H9 (cell line): Measurements from ENCODE around the gene RPL6.

- PRO-cap, result no peak
These were observed 36.5 kb downstream of the PPTC7 start for GRCh38 chr12:110546594-110547008.

GRCh38 chr12:110860832-110861507, 14.2 kb downstream of the CCDC63 start:
- PRO-cap, result bidirectional peak, plus-strand start at chr12:110861219, minus-strand start at chr12:110861055

GRCh38 chr12:111166480-111166950, 132.6 kb downstream of the CUX2 start:
- PRO-cap, result no peak

- PRO-cap, result no peak
These were observed 19.1 kb downstream of the SH2B3 start for GRCh38 chr12:111424682-111425274.

DNA sequence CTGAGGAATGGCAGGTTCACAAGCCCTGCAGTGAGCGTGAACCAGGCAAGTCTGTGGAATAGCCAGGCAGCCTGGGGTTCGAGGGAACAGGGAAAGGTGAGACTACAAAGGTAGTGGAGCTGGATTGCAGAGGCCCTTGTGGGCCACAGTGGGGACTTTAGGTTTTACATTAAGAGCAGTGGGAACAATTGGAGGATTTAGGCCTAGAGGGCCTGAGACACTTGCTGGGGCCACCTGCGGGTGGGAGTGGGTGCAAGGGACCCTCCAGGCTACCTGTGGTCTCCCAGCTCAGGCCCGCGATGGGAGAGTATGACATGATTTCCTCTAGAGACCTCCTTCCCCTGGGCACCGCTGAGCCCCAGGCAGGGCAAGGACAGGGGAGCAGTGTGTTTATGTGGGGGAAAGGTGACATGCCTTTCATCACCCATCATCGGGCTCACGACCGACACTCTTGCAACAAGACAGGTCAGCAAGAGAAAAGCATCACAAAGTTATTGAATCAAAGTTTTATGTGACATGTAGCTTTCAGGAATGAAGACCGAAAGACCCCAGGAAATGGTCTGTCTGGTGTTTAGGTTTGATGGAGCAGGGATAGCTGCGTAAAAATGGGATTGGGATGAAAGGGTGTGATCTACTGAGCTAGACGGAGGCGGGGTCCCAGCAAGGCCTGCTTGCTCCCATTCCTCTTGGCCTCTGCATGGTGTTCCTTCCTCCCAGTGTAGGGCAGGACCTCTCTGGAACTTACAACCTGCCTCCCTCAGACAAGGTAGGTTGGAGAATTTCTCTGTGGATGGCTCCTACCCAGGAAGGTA, 19.9 kb downstream of the SH2B3 start:
- PRO-cap, result no peak

- PRO-cap, result no peak
These were observed 21.8 kb downstream of the SH2B3 start for GRCh38 chr12:111427306-111428075.

GRCh38 chr12:111445830-111446635, 40.3 kb downstream of the SH2B3 start:
- PRO-cap, result no peak

DNA sequence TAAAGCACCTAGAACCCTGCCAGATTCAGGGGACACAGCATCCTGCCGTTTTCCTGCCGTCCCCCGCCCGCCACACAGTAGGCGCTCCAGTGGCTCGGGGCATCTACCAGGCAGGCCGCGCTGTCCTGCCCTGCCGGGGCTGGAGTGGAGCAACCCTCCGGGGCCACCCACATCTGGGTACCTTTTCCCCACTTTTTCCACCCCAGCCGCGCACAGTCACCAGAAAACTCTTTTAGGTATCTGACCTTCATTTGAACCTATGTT, 747 bp upstream of the ATXN2 start:
- PRO-cap, result no peak

- PRO-cap, result no peak
These were observed 20.8 kb downstream of the BRAP start for GRCh38 chr12:111664735-111665615.

GRCh38 chr12:111767043-111767743, 460 bp downstream of the ALDH2 start:
- PRO-cap, result bidirectional peak, plus-strand start at chr12:111767572, minus-strand start at chr12:111767508; unidirectional peak, minus-strand start at chr12:111767619

- PRO-cap, result no peak
These were observed 37.8 kb downstream of the TRAFD1 start for GRCh38 chr12:112162874-112163809.

GRCh38 chr12:112380883-112381544, 1.2 kb downstream of the HECTD4 start:
- PRO-cap, result no peak

DNA sequence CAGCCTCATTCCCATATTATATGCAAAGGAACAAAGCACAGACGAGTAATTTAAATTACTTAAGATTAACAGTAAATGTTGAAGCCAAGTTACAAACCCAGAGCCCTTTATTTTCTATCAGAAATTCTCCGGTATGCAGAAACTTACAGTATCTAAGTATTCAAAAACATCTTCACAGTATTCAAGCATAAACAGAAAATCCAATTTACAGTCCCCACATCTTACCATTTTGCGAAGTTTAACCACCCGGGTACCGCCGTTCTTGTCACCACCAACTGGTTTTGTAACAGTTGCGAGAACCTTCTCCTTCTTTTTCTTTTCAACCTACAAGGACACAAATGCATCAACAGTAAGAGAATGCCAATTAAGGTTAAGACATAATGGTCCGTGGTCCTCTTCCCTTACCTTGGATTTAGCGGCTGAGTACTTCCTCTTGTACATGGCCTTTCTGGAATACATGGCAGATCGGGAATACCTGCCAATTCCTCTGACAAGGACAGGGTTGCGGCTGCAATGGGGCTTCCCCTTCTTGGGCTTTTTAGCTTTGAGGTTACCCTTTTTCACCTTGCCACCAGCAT, 1.3 kb downstream of the RPL6 start:
- PRO-cap, result no peak

- PRO-cap, result bidirectional peak, plus-strand start at chr12:112408806, minus-strand start at chr12:112408664
These were observed 938 bp downstream of the RPL6 start for GRCh38 chr12:112408593-112408741.

- PRO-cap, result bidirectional peak, plus-strand start at chr12:112408806, minus-strand start at chr12:112408664; bidirectional peak, plus-strand start at chr12:112409214, minus-strand start at chr12:112409283; bidirectional peak, plus-strand start at chr12:112409447, minus-strand start at chr12:112409602
These were observed at the start of gene RPL6 for GRCh38 chr12:112408742-112410026. TSS of gene RPL6 (minus strand) at chr12:112409605.

- PRO-cap, result no peak
These were observed 3.7 kb downstream of the PTPN11 start for GRCh38 chr12:112422370-112422958.

- PRO-cap, result unidirectional peak, minus-strand start at chr12:112621595
These were observed 170.2 kb upstream of the RPH3A start for GRCh38 chr12:112621308-112621787.

- PRO-cap, result no peak
These were observed 12.1 kb downstream of the RPH3A start for GRCh38 chr12:112803669-112804045.

DNA sequence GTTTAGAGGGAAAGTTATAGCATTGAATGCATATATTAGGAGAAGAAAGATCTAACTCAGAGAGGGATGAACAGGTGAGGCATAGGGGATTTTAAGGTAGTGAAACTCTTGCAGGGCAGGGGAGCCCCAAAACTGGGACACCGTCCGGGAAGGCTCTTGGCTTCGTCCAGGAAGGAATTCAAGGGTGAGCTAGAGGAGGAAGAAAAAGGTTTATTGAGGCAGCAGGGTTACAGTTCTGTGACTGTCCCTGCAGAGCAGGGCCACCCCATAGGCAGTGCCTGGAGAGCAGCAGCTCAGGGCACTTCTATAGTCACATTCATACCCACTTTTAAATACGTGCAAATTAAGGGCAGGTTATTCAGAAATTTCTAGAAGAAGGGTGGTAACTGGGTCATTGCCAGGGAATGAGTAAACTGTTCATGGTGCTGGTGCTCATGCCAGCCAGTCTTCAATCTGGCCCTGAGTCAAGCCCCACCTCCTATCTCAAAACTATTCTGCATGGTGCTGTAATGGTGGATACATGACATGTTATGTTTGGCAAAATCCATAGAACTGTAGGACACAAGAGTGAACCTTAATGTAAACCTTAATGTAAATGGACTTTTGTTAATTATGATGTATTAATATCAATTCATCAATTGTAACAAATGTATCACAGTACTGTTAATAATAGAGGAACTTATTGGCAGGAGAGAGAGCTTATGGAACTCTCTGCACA, 1.1 kb upstream of the OAS1 start:
- PRO-cap, result no peak

DNA sequence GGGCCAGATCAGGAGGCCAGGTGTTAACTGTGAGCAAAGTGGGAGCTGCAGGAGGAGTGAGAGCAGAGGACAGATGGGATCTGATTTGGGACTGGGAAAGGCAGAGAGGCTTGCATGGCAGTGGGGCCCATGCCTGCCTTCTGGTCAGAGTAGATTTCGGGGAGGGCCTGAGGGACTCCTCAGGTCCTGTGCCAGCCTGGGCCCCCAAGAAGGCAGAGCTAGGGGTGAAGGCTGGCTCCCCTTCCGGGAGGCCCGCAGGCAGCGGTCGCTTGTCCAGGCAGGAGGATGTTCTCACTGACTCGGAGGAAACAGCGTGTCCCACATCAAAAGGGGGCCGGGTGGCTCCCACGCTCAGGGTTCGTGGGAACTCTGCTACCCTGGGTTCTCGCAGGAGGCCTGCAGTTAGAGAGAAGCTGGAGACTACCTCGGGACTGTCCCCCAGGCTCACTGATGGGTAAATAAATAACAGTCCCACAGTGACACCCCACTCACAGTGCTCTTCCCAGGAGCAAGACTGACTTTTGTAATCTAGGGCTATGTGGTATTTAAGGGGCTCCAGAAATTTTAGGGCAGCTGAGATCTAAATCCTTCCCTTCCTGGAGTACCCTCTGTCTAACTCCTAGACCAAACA, 32.9 kb downstream of the DTX1 start:
- PRO-cap, result no peak